SJCRH30 (cell line): ENCODE measurements around the gene TRA2A.

DNA sequence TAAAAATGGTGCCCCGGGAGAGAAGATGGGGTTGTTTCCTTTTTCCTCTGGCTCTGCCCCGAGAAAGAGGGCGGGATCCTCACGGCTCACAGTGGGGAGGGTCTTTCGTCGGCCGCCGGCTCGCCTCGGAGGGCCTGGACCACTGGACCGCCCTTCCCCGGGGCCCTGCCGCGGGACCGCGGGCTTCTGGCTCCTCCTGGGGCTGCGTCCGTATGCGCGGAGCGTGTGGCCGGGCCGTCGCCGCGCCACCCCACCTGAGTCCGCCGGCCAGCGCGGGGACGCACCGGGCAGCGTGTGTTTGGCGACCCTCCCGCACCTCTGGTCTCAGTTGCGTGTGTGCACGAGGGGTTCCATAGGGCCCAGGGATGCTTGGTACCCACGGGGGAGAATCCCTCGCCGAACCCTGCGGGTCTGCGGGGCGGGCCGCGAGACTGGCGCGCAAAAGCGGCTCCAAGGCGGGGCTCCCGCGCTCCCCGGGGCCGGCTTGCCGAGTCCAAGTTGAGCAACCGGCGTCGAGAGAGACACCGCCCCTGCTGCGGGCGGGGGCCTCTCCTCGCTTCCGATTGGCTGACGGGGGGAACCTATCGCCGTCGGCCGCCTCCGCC is 3.7 kb upstream of the IGF2BP3 start:
- RAMPAGE, long total RNA: no peak

- RAMPAGE, long total RNA: no peak
Measured at GRCh38 chr7:23531300-23532296, at the start of gene TRA2A. Gene TRA2A (minus strand): TSS chr7:23531981.

GRCh38 chr7:23696910-23697465 is 13.0 kb upstream of the STK31 start:
- RAMPAGE, long total RNA: no peak

GRCh38 chr7:24688491-24689131 is 68.7 kb downstream of the GSDME start:
- RAMPAGE, long total RNA: no peak

- RAMPAGE, long total RNA: no peak
Measured at GRCh38 chr7:24741794-24742542, 15.3 kb downstream of the GSDME start.

GRCh38 chr7:24749212-24749595 is 8.1 kb downstream of the GSDME start:
- RAMPAGE, long total RNA: no peak

DNA sequence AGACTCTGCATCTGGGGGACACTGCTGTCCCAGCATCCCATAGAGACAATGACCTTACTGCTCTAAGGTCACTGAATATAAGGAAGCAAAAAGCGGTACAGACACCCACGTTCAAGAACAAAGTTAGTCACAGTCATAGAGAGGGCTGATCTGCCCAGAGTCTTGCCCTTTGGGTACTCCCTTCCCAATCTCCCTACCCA is 76.3 kb upstream of the GSDME start:
- RAMPAGE, long total RNA: no peak

DNA sequence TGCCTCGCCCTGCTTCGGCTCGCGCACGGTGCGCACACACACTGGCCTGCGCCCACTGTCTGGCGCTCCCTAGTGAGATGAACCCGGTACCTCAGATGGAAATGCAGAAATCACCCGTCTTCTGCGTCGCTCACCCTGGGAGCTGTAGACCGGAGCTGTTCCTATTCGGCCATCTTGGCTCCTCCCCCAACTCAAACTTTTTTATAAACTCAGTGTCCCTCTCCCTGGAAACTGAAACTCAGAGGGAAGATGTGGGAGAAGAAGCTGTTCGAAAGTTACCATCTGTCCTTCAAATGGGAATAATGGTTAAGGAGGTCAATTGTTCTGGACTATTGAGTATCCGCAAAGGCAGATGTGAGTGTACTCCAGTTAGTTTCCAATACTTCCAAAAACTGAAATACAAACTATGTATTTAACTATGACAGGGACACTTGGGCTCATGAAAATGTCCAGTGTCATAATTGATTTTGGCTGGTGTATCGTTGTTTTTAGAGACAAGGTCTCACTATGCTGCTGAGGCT is 67.8 kb upstream of the OSBPL3 start:
- RAMPAGE, long total RNA: no peak

GRCh38 chr7:25118393-25118956 is 6.6 kb downstream of the CYCS start:
- RAMPAGE, long total RNA: no peak

DNA sequence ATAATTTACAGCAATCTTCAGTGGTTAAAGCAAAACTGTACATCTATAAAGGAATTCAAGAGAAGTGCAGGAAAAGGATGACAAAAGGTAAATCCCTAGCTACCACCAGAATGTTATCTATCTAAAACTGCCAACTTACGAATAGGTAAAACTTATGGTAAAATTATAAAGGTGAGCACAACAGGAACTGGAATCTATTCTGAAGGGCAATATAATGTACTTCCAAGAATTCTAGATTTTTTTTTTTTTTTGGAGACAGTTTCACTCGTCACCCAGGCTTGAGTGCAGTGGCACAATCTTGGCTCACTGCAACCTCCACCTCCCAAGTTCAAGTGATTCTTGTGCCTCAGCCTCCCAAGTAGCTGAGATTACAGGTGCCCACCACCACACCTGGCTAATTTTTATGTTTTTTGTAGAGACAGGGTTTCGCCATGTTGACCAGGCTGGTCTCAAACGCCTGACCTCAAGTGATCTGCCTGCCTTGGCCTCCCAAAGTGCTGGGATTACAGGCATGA is 5.1 kb downstream of the CYCS start:
- RAMPAGE, long total RNA: no peak

GRCh38 chr7:25614975-25615496 is 386.8 kb upstream of the NPVF start:
- RAMPAGE, long total RNA: no peak

- RAMPAGE, long total RNA: no peak
Measured at GRCh38 chr7:25662482-25663181, 434.3 kb upstream of the NPVF start.

DNA sequence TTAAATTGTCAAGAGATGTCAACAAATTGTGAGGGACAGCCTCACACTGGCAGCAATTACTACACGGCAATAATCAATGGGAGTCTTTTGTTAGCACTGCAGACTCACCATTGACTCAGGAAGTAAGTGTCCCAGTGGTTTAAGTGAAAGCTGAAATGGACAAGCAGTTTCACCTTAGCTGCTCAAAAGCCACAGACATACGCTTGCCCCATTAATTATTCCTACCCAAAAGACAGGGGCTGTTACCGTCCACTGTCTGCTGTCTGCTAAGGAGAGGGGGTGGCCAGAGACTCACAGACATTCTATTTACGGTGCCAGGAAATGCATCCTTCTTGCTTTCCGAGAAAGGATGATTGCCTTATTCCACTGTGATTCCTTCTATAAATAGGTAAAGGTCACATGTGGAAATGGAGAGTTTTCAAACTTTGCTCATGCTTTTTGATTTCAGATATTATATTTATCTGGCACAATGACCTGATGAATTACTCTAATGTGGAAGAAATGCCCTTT is 309.7 kb upstream of the NFE2L3 start:
- RAMPAGE, long total RNA: no peak

GRCh38 chr7:25950898-25951790 is 200.9 kb upstream of the NFE2L3 start:
- RAMPAGE, long total RNA: no peak

DNA sequence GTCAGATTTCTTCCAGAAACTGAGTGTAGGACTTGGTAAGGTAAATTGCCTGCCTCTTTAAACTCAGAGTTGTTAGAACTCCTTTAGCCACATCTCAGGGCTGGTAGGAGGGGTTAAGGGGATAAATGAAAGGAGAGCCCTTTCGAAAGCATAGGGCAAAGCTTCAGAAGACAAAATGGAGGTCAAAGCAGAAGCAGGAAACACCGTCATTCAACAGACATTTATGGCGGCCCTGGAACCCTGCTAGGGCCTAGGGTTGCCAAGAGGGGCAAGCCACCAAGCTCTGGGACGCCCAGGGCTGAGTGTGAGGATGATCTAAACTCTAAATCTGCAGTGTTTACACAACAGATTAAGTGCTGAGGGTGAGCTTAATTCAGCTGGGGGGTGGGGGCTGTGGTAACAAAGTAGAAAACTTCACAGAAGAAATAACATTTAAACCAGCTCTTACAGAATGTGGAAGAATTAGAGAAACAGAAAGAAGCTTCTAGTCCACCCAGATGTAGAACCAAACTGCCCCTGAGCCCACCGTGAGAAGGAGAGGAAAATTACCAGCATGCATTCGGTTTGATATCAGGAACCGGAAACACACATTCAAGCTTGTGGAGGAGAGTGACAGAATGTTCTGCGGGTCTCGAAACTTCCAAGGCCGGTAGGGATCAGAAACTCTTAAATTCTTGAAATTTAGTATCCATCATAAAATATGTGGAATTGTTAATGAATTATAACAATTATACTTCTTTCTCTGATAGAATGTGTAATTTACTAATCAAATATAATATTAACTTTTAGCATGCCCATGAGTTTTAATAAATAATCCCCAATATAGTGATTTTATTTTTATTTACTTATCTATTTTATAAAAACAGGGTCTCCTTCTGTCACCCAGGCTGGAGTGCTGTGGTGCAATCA is 78.8 kb upstream of the NFE2L3 start:
- RAMPAGE, long total RNA: no peak

- RAMPAGE, long total RNA: no peak
Measured at GRCh38 chr7:26083121-26083379, 68.9 kb upstream of the NFE2L3 start.

- RAMPAGE, long total RNA: no peak
Measured at GRCh38 chr7:26178571-26179187, 21.9 kb downstream of the HNRNPA2B1 start.

- RAMPAGE, long total RNA: no peak
Measured at GRCh38 chr7:26193156-26193705, 7.3 kb downstream of the HNRNPA2B1 start.

DNA sequence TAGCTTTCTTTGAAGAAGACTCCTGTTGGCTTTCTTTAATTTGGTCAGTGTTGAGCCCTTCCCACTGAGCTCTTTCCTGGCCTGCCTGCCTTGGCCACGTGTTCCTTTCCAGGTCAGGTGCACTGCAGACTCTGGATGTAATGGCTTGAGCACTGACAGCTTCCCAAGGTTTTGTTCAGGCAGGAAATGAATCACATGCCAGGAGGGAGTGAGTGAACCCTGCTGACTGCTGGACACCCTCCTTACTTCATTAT is 29.7 kb downstream of the SNX10 start:
- RAMPAGE, long total RNA: no peak

GRCh38 chr7:26334096-26334562 is 42.5 kb downstream of the SNX10 start:
- RAMPAGE, long total RNA: no peak